Pulmonary lymph node (tissue), 1 donor: ENCODE measurements around a stretch of chr3.

DNA sequence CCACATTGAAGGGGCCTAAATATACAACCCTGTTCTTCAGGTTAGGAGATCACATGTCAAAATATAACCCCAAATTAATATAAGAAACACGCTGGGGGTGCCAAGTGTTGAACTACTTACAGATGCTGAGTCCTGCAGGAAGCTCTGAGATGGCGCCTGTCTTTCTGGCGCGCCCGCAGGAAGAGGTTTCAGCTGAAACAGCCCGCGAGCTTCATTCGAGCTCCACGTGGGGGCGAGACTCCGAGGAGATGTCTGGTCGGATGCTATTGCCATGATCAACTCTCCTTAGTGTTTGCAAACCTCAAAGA, 25.9 kb upstream of the KBTBD8 start:
- PRO-cap: no peak

DNA sequence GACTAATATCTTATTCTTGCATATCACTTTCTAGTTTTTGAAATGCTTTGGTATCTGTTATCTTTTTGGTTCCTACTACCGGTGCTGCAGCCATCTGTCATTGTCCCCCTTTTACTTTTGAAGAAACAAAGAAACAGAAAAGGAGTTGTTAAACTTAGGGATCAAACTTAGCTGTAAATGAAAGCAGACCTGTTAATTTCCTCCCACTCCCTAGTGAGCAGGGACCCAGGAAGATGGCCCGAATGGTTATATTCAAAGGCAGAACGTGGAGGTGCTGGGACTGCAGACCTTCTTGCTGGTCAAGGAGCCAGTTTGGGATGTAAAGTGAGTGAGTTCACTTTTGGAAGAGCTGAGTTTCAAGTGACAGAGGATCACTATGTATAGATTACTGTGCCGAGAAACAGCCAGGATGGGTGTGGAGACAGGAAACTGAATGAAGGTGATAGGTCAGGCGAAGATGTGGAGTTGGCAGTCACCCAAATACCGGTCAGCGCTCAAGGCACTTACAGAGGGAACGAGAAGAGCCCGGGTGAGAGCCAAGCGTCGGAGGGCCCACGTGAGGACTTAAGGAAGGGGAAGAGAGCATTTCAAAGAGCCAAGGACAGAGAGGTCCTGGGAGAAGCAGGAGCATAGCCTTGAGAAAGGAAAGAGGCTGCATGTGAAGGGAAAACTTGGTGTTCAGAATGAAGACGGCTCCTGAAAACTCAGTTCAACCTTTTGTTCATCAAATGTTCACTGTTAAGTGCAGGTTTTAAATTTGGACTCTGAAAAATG, 20.2 kb downstream of the KBTBD8 start:
- PRO-cap: unidirectional peak, plus-strand start at position 508 of the sequence; unidirectional peak, plus-strand start at position 604 of the sequence

DNA sequence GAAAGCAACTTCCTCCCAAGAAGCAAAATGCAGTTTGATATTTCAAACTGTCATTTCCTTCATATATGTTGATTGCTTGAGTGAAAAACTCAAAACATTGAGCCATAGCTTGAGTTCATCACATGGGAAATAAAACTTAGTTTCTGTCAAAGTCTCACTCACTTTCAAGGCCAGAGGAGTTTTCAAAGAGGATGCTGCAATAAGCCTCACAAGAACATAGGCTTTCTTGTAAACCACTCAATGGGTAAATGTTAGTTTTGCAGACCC, 29.1 kb upstream of the SUCLG2 start:
- PRO-cap: unidirectional peak, plus-strand start at position 167 of the sequence

- PRO-cap: bidirectional peak, plus-strand start at chr3:69081813, minus-strand start at chr3:69081685
Measured at GRCh38 chr3:69081488-69081932, 1.3 kb upstream of the UBA3 start.

- PRO-cap: no peak
Measured at GRCh38 chr3:69240663-69241388, 118.4 kb upstream of the LMOD3 start.

- PRO-cap: unidirectional peak, minus-strand start at chr3:69250157
Measured at GRCh38 chr3:69249807-69250492, 127.6 kb upstream of the LMOD3 start.

- PRO-cap: no peak
Measured at GRCh38 chr3:69306477-69307330, 79.2 kb downstream of the FRMD4B start.

- PRO-cap: no peak
Measured at GRCh38 chr3:69370730-69371292, 15.1 kb downstream of the FRMD4B start.

GRCh38 chr3:69762439-69762969, 23.2 kb downstream of the MITF start:
- PRO-cap: no peak

DNA sequence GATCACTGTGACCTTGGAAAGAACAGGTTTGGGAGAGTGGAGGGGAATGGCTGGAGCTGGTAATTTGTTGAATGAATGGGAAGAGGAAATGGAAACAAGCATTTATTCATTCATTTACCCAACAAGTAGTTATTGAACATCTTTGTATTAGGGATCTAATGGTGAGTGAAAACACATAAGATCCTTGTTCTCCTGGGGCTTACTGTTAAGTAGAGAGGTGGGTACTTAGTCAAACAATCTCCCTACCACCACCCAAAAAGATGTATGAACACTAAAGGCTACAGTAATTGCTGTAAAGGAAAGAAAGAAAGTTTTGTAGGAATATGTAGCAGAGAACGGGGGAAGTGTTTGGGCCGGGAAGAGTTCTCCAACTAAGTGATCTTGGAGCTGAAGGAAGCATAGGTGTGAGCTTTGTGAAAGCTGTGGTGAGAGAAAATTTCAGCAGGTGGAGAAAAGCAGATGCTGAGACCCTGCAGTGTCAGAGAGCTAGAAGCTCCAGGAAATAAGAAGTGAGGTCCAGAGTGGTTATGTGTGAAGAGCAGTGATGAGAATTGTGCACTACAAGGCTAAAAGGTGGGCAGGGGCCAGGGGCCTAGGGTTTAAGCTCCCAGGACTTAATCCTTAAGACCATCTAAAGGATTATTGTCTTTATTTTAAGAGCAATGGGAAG, 159.6 kb downstream of the MITF start:
- PRO-cap: no peak

- PRO-cap: bidirectional peak, plus-strand start at chr3:71010912, minus-strand start at chr3:71010787
Measured at GRCh38 chr3:71010499-71011220, 572.9 kb downstream of the FOXP1 start.

- PRO-cap: unidirectional peak, plus-strand start at chr3:71039589
Measured at GRCh38 chr3:71039116-71039707, 544.3 kb downstream of the FOXP1 start.

GRCh38 chr3:71078681-71079395, 504.7 kb downstream of the FOXP1 start:
- PRO-cap: no peak

DNA sequence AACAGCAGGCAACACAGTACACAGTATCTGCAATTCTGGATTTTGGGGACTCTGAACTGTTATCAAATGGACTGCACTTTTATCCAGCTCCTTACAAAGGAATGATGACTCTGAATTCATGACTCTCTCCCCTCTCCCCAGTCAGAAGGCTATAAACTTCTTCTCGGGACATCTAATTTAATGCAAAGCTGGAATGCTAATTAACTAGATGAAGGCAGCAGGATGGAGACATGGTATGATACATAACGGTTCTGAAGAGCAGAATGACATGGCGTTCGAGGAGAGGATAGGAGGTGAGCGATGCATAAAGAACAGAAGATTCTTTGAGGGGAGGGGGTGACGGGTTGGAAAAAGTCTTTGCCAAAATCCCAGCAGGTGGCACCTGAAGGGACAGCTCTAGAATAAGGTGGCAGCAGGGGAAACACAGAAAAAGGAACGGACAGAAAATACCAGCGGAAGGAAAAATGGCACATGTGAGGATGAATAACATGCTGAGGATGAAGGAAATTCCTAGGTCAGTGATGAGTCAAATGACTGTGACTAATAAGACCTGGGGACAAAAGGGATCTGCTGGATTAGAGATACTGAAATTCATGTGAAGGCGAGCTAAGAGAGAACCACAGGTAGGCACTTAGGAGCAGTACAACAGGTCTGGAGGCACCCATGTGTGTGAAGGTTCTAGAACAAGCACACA, 482.7 kb downstream of the FOXP1 start:
- PRO-cap: unidirectional peak, plus-strand start at position 587 of the sequence

DNA sequence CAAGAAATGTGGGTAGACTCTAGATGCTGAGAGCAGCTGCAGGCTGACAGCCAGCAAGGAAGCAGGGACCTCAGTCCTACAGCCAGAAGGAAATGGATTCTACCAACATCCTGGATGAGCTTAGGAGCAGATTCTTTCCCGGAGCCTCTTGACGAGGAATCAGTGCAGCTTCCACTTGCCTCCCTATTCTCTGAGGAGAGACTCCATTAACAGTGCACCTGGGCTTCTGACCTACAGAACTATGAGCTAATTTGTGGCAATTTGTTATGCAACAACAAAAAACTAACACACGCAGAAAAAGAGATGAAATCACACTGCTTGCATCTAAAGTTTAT, 441.0 kb downstream of the FOXP1 start:
- PRO-cap: no peak

DNA sequence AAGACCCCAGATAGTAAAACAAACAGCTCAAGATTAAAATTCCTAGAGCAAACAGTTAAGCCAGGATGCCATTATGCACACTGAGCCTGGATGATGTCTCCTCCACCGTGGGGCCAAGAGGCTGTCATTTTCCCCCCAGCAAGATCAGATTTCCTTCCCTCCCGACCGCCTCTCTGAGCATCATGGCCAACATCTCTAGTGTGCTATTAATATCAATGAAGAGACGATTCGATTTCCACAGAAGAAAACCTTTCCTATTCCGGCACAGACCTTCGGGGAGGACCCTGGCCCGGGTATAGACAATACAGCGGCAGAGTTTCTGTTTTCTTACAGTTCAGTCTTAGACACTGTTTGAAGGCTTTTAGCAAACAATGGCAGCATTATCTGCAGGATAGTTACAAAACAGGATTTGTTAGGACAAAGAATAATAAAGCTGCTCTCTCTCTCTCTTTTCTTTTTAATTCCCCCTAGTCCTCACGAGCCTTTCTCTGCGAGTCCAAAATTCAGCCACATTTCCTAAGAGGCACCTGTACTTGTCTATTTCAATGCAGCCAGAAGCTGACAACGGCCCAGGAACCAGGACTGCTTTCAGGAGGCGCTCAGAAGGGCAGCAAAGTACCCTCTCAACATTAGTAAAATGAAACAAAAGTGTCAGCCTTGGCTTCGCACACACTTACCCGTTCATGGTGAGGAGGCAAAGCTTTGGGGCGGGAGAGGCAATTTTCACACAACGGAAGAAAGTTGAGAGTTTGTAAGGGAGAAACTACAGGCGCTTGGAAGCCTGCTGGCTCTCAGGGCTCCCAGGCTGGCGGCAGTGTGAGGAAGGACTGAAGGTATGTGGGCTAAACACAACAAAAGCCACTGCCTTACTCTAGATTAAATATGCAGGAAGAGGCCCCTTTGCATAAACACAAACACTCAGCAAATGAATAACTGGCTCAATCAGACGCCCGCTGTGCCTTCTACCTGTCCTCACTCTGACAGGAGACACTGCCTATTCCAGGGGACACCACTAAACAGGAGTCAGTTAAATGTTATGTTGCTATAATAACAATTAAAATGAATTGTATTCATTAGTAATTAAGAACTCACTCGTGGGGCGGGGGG, 278.0 kb downstream of the FOXP1 start:
- PRO-cap: bidirectional peak, plus-strand start at position 987 of the sequence, minus-strand start at position 818 of the sequence

DNA sequence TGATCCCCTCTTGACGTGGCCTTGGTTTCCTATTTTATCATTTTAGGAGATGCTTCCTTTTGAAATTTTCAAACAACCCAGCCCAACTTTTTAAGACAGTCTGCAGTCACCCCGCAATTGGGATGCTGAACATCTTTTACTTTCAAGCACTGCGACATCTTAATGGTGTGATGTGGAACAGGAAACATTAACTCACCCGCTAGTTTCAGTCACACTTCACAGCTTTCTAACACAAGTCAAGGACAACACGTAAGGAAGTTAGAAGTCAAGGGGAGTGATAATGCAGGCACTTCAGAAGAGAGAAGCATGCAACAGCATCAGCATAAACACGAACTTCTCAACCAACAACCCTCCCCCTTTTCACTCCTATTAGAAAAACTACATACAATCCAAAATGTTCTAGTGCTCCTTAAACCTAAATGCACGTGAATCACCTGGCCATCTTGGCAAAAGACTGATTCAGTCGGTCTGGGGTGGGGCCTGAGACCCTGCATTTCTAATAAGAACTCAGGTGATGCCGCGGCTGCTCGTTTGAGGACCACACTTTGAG, 161.5 kb downstream of the FOXP1 start:
- PRO-cap: bidirectional peak, plus-strand start at position 261 of the sequence, minus-strand start at position 161 of the sequence

GRCh38 chr3:71478545-71479218, 104.8 kb downstream of the FOXP1 start:
- PRO-cap: no peak

DNA sequence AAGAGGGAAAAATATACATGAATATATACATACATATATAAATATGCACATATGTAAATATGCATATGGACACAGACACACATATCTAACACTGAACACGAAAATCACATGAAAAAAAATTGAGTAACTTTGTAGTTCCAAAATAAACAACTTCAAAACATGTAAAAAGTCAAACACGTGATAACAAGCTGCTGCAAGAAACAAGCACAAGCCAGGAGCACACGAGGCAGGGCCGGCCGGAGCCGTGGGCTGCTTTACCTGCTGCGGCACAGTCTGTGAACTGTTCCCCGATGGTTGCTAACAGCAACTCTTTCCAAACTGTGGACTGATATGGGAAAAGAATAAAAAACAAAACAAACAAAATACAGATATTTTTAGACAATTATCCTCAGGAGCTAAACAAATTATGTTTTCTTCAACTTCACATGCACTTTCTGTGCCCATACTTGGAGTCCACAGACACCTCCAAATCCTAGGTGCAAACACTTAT, 31.5 kb downstream of the EIF4E3 start:
- PRO-cap: no peak

DNA sequence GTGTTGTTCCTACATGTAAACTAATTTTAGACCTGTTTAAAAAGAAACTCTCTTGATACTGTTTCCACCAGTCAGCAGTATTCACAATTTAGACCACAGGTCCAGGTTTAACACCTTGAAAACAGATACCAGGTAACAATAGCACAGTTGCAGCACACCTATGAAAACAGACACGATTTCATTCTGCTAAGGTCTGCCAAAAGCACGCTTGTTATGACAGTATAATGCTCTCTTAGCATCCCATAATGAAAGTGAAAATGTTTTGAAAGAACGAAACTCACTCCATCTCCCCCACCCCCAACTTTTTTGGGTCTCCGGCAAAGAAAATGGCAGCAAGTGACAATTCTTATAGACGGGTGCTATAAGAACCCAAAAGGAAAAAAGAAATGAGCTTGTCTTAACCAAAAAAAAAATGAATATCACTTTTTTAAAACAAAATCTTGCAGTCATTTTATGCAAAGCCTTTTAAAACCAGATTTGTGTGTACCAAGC, 1.6 kb downstream of the EIF4E3 start:
- PRO-cap: no peak